Neural progenitor cell (in vitro differentiated cells): ENCODE data around the genes NANOG and CLEC6A.

DNA sequence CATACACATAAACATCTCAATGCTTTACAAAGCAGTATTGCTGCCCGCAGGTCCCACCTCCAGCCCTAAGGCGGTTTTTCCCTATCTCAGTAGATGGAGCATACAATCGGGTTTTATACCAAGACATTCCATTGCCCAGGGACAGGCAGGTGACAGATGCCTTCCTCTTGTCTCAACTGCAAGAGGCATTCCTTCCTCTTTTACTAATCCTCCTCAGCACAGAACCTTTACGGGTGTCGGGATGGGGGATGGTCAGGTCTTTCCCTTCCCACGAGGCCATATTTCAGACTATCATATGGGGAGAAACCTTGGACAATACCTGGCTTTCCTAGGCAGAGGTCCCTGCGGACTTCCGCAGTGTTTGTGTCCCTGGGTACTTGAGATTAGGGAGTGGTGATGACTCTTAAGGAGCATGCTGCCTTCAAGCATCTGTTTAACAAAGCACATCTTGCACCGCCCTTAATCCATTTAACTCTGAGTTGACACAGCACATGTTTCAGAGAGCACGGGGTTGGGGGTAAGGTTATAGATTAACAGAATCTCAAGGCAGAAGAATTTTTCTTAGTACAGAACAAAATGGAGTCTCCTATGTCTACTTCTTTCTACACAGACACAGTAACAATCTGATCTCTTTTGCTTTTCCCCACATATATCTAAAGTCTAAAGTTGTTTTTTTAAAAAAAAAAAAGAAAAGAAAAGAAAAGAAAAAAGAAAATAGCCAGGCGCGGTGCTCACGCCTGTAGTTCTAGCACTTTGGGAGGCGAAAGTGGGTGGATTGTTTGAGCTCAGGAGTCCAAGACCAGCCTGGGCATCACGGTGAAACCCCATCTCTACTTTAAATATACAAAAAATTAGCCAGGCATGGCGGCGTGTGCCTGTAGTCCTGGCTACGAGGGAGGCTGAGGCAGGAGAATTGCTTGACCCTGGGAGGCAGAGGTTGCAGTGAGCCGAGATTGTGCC lies 13.4 kb upstream of the SPSB2 start:
- RAMPAGE, long total RNA = no peak

DNA sequence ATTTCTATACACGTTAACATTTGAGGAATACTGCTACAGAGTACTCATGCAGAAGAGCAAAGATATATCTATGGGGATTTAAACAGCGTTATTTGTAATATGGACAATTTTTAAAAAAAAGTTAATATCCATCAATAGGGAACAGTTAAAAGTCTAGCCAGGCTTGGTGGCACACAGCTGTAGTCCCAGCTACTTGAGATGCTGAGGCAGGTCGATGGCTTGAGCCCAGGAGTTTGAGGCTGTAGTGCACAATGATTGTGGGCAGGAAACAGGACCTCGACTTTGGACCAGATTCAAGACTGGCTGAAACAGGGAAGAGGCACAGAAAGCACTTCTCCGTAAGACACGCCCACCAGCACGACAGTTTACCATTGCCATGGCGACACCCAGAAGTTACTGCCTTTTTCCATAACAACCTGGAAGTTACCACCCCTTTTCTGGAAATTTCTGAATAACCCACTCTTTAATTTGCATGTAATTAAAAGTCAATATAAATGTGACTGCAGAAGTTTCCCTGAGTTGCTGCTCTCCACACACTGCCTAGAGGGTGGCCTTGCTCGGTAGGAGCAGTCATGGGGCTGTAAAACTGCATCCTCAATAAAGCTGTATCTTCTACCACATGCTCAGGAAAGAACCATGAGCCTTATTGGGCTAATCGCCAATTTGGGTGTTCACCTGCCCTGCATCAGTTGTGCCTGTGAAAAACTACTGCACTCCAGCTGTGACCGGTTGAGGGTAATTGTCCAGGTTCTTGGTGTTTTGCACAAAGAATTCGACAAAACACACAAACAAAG lies 4.7 kb upstream of the LRRC23 start:
- RAMPAGE, long total RNA = no peak

GRCh38 chr12:6900740-6901207 lies 3.8 kb upstream of the LRRC23 start:
- RAMPAGE, long total RNA = no peak

DNA sequence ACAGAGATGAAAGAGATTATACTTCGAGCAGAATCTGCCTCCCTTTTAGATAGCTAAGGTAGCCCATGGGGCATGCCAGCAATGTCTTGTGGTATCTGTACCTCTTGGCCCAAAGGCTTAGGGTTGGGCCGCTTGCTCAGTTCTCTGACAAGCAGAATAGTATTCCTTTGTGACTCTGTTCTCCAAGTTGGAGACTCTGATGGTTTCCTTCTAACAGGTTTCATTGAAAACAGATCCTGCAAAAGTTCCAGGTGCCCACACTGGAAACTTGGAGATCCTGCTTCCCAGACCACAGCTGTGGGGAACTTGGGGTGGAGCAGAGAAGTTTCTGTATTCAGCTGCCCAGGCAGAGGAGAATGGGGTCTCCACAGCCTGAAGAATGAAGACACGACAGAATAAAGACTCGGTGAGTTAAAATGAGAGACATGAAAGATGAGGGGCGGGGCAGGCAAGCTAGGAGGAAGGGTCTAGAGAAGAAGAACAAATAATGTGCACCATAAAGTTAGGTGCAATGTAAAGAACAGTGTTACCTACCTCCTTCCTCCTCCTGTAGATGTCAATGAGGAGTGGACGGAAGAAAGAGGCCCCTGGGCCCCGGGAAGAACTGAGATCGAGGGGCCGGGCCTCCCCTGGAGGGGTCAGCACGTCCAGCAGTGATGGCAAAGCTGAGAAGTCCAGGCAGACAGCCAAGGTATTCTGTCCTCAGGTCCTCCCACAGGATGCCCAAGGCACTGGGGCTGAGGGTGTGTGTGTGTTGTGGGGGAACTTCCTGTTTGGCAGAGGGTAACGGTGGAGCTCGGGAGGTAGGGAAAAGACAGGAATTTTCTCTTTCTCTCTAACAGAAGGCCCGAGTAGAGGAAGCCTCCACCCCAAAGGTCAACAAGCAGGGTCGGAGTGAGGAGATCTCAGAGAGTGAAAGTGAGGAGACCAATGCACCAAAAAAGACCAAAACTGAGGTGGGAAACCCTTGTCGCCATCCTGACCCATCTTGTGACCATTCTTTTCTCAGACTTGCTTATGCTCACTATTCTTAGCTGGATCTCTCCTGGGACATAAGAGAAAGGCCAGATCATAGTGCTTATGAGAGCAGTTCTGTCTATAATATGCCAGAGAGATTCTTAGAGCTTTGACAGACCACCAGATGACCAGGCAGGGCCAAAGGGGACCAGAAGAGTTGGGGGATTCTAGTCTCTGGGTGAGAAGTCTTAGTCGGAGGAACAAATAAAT lies 6.3 kb downstream of the ATN1 start:
- RAMPAGE, long total RNA = no peak

- RAMPAGE, long total RNA = no peak
Measured at GRCh38 chr12:6949179-6949680, 1.9 kb upstream of the PTPN6 start.

DNA sequence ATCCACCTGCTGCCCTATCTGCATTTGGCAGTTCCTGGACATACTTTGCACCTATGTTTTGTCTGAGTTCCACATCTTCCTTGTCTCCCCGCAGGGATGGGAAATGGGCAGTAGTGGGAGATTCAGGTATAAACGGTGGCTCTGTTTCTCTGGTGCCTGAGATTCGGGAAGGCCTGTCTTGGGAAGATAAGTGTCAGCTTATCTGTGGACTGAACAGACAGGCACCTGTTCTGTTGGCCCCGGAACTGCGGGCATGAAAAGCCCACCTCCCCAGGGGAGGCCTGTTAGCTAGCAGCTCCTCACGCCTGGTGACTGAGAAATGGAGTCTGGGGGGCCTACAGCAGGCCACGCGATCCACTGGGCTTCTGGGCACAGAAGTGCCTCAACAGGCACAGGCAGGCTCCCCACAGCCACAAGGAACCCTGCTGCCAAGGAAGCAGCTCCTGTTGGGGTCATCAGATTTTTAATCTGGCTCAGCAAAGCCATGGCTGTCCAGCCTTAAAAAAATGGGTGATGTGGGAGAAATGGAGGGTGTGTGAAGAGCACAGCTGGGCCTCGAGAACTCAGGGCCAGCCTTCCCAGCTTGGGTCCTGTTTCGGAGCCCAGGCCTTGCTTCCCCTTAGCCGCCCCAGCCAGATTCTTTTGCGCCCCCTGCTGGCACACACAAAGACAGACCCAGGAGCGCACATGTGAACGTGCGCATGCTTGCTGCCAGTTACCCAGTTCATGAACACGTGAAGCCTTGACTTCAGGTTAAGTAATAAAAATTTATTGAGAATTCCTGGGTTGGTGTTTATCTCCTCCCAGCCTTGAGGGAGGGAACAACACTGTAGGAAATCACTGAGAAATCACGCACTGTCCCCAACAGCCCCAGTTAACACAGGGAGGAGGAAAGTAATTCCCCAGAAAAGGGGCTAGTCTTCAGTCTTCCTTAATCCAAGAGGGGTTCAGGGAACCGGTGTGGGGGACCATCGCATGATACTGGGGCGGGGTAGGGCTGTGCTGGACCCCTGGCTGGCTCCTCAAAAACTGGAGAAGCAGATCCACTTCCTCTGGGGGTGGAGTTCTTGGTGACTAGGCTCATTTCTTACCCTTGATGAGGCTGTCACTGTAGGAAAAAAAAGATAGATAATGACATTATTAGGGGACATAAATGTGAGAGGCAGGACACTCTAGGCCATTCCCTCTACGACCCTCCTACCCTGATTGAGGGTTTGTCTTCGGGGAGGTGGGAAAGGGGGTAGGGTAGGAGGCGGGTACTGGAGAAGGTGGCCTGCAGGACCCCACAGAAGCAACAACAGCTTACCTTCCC lies 5.4 kb downstream of the PHB2 start:
- RAMPAGE, long total RNA = no peak

GRCh38 chr12:6975367-6976244 lies 4.9 kb downstream of the EMG1 start:
- RAMPAGE, long total RNA = no peak

DNA sequence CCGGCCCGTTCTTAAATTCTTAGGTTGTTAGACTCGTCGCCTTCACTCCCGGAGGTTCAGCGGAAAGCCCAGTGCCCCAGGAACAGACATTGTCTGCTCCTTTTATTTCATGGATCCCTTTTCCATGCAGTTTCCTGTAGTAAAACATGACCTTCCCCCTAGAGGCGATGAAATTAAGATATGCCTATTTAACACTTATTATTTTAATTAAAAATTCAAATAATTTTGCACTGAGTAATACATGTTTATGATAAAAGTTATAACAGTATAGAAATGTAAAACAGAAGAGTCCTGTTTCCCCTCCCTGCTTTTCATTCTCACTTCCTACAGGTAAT lies 682 bp upstream of the LPCAT3 start:
- RAMPAGE, long total RNA = no peak

DNA sequence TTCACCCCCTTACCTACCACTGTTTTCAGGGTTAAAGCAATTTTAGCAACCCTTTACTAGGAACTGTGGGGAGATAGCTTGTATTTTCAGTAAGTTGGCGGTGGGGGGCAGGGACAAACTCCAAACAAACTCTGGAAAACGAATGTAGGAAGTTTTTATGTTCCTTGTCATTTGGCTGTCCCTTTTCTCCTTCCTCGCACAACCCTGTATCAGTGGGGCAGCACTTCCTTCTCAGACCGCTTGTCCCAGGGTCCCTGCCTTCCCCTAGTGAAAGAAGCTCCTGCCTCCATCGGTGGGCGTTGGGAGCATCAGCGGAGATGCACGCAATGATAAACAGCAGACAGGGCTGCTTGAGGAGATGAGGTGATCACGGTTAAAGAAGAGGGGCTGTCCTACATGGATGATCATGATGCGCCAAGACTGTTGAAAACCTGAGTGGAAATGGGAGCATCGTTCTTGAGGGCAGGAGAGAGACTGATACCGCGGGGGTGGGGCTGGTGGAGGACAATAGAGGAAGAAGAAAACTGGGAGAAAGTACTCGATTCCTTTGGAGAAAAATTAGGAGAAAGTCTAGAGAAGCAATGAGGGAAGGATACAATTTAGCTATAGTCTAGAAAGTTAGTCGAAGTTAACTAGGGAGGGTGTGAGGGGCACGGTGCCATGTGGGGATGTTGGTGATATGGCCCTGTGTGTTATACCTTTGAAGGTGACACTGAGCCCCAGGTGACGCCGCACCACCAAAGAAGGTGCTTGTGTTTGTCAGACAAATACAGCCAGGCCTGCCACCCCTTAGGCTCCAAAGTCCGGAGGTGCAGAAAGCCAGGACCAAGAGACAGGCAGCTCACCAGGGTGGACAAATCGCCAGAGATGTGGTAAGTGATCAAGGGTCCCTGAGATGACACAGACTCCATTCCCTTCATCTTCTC lies 791 bp downstream of the C1S start:
- RAMPAGE, long total RNA = no peak

- RAMPAGE, long total RNA = no peak
Measured at GRCh38 chr12:7069762-7070628, 9.5 kb downstream of the C1S start.

DNA sequence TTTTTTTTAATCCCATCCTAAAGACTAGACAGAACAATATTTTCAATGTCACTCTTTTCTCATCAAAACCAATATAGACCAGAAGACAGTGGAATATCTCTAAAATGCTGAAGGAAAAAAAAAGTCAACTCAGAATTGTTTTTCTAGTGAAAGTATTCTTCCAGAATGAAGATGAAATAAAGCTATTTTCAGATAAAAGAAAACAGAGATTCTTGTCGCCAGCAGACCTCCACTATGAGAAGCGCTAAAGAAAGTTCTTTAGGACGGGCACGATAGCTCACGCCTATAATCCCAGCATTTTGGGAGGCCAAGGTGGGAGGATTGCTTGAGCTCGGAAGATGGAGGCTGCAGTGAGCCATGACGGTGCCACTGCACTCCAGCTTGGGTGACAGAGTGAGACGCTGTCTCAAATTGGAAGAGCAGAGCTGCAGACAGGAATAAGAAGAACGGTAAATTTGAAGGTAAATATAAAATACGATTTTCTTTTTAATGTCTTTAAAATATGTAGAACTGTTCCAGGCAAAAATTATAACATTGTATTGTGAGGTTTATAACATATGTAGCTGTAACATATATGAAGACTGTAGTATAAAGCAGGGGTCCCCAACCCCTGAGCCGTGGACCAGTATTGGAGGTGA lies 2.3 kb upstream of the C1RL start:
- RAMPAGE, long total RNA = no peak

DNA sequence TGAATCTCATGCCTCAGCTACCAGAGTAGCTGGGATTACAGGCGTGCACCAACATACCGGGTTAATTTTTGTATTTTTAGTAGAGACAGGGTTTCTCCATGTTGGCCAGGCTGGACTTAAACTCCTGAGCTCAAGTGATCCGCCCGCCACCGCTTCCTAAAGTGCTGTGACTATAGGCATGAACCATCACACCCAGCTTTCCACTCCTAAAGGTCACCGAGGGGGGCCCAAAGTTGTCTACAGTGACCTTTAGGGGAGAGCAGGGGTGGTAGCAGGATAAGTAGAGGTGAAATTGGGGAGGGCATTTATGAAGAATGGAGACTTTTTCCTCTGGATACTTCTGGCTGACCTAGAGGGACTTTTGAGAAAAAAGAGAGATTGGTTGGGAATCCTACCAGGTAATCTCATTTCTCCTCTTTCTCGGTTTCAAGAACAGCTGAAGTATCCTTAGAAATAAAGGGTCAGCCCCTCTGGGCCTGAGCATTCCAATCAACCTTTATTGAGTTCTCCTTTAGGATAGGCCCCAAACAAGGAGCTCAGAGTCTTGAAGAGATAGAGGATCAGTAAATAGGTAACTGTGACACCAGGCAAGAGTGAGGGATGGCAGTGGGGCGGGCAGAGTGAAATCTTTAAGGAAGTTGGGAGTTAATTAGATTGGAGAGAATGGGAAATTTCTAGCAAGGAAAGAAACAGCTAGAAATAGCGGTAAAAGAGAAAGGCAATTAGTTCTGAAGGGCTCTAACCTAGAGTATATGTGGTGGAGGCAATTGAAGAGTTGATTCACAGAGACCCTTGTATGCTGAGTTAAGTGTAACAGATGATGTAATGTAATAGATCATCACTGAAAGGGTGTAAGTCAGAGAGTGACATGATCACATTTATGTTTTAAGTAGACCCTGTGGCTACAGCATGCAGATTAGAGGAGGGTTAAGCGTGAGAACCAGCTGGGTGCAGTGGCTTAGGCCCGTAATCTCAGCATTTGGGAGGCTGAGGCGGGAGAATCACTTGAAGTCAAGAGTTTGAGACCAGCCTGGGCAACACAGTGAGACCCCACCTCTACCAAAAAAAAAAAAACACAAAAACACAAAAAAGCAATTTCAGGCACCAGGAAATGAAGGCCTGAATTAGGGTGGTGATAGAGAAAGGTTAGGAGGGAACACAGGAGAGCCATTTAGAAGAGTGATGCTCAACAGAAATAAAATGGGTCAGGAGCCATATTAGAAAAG lies 3.3 kb downstream of the RBP5 start:
- RAMPAGE, long total RNA = no peak

DNA sequence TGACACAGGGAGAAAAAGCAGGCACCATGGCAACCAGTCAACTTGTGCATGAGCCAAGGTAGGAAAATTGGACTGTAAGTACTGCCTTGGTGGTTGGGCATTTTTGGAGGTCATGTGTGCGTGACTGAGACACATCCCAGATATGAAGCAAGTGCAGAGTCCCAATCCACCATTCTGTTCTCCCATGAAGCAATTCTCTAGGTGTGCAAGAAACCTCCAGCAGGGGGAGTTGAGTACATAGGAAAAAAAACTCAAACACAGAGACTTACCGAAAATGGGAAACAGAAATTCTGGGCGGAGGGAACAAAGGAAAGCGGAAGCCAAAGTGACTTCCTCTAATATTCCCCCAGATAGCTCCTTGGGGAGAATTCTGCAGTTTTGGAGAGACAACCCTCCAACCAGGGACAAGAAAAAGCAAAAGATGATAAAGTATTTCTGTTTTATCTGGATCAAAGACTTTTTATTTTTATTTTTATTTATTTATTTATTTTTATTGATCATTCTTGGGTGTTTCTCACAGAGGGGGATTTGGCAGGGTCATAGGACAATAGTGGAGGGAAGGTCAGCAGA lies 76.9 kb downstream of the APOBEC1 start:
- RAMPAGE, long total RNA = no peak

DNA sequence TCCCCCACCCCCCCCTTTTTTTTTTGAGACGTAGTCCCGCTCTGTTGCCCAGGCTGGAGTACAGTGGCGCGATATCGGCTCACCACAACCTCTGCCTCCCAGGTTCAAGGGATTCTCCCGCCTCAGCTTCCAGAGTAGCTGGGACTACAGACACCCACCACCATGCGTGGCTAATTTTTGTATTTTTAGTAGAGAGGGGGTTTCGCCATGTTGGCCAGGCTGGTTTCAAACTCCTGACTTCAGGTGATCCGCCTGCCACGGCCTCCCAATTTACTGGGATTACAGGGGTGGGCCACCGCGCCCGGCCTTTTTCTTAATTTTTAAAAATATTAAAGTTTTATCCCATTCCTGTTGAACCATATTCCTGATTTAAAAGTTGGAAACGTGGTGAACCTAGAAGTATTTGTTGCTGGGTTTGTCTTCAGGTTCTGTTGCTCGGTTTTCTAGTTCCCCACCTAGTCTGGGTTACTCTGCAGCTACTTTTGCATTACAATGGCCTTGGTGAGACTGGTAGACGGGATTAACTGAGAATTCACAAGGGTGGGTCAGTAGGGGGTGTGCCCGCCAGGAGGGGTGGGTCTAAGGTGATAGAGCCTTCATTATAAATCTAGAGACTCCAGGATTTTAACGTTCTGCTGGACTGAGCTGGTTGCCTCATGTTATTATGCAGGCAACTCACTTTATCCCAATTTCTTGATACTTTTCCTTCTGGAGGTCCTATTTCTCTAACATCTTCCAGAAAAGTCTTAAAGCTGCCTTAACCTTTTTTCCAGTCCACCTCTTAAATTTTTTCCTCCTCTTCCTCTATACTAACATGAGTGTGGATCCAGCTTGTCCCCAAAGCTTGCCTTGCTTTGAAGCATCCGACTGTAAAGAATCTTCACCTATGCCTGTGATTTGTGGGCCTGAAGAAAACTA lies at the start of gene NANOG:
Gene NANOG (plus strand): TSS at position 602 of the 918 bp plus-strand sequence.
- RAMPAGE, long total RNA = no peak

DNA sequence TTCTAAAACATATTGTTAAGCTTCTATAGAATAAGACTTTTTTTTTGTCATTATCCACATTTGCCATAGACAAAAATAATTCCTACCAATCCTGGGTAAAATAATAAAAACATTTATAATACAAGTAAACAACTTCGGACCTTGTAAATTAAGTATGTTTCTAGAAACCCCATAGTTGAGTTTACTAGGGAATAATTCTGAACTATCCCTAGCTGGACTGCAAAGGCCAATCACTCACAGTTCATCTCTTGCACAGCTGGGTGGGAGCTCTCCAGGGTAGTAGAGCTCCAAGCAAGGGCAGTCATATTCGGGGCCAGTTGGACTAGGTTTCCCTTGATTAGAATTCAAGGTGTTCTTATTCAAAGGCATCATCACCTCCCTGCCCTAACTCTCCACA lies 3.5 kb downstream of the SLC2A3 start:
- RAMPAGE, long total RNA = no peak

GRCh38 chr12:7994422-7995272 lies 37.9 kb upstream of the FOXJ2 start:
- RAMPAGE, long total RNA = no peak

- RAMPAGE, long total RNA = no peak
Measured at GRCh38 chr12:8145880-8146448, 10.9 kb upstream of the ZNF705A start.

GRCh38 chr12:8242689-8243087 lies 15.3 kb upstream of the FAM90A1 start:
- RAMPAGE, long total RNA = no peak

DNA sequence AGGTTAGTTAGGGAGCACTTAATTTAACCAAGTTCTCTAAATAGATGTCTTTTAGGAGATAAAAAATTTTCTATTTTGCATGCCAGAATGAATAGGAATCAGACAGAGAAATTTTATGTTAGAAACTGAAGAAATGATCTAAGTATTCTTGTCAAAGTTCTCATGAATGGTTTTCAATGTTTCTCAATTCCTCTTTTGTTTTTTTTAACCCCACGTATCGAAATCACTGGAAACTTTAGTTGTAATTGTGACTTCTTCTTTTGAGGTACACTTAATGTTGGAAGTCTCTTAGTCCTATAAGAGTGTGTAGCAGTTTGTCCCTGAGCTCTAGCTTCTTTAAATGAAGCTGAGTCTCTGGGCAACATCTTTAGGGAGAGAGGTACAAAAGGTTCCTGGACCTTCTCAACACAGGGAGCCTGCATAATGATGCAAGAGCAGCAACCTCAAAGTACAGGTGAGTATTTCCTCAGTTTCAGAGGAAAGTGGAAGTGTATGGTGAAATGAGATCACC lies at the start of gene CLEC6A:
Gene CLEC6A (plus strand): TSS at position 274 of the 511 bp plus-strand sequence.
- RAMPAGE, long total RNA = no peak

- RAMPAGE, long total RNA = no peak
Measured at GRCh38 chr12:8709297-8710024, 11.7 kb downstream of the RIMKLB start.